Brain (tissue), 1 donor: Measurements from ENCODE around the gene THUMPD2.

DNA sequence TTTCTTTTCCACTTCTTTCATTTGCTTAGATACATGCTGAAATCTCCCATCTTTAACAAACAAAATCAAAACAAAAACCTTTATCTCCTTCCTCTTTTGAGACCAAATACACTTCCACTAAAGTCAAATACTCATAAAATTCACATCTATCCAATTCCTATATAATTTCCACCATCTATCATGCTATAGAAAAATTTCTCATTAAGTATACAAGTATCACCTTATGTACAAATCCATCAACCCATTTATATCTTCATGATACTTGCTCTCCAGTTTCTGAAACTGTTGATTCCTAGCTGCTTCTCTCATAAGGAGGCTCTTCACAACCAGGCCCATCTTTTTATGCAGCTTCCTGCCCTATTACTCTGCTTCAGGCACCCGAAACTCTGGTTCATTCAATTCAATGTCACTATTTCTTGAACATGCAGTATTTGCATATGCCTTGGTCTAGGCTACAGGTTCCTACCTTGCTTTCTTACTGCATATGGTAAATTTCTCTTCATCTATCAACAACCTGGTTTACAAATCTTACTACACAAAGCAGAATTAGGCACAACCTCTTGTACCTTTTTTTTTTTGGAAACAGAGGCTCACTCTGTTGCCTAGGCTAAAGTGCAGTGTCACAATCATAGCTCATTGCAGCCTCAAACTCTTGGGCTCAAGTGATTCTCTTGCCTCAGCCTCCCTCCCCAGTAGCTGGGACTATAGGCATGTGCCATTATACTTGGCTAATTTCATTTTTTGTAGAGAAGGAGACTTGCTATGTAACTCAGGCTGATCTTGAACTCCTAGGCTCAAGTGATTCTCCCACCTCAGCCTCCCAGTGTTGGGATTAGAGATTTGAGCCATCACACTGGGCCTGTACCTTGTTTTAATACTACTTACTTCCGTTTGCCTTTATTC lies 125.6 kb upstream of the SOS1 start:
- RRBS, result no CpG with 5 or more reads among the region's 2 CpGs

GRCh38 chr2:39265921-39266803 lies 145.3 kb upstream of the SOS1 start:
- RRBS, result no CpG with 5 or more reads among the region's 4 CpGs

DNA sequence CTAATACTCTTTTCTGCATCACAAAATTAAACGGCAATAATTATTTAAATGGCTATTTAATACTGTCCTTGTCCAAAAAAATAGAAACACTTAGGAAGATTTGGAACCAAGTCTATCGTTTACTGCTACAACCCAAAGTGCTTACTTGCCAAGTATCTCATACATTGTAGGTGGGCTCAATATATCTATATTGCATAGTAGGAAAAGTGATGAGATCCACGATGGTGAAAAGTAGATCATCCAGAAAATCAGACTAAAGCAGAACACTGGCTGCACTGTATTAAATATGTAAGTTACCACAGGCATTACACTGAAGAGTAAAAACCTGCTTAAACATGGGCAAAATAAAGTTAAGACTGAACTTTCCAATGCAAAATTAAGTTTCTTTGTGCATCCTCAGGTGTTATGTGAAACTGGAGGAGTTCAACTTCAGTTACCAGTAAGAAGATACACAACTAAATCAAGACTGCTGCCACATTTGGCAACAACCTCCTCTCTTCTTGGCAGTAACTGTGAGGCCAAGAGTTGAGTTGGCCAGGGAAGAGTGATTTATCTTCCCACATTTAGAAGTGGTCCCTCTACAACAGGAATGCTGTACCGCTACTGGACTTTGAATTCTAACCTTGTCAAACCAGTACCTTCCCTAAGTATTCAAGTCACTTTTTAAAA lies 1.4 kb downstream of the MAP4K3 start:
- RRBS, result no CpG with 5 or more reads among the region's 4 CpGs

GRCh38 chr2:39482434-39482851 lies 45.4 kb upstream of the MAP4K3 start:
- RRBS, result no CpG with 5 or more reads among the region's 5 CpGs

DNA sequence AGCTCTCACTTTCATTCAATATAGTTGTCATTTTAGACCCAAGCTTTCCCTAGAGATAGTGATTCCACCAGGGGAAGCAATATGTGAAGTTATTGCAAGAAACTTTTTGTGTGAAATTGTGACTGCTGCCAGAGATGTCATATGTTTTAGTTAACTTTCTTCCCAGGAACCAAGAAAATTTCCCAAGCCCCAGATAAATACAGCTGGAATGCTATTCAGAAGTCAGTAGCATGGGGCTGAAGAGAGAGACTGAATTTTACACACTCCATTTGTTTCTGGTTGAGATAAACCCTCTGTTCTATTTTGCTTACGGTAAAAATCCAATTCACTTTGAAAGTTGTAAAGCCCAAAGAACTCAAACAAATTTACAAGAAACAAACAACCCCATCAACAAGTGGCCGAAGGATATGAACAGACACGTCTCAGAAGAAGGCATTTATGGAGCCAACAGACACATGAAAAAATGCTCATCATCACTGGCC lies 60.4 kb upstream of the MAP4K3 start:
- RRBS, result no CpG with 5 or more reads among the region's 3 CpGs

- RRBS, result no CpG with 5 or more reads among the region's 10 CpGs
Measured at GRCh38 chr2:39737600-39738208, 41.4 kb downstream of the THUMPD2 start.

- RRBS, result no CpG with 5 or more reads among the region's 59 CpGs
Measured at GRCh38 chr2:39778516-39779456, at the start of gene THUMPD2. Gene THUMPD2 (minus strand): TSS chr2:39779258.

- RRBS, result no CpG with 5 or more reads among the region's 3 CpGs
Measured at GRCh38 chr2:40231547-40232032, 220.3 kb downstream of the SLC8A1 start.

DNA sequence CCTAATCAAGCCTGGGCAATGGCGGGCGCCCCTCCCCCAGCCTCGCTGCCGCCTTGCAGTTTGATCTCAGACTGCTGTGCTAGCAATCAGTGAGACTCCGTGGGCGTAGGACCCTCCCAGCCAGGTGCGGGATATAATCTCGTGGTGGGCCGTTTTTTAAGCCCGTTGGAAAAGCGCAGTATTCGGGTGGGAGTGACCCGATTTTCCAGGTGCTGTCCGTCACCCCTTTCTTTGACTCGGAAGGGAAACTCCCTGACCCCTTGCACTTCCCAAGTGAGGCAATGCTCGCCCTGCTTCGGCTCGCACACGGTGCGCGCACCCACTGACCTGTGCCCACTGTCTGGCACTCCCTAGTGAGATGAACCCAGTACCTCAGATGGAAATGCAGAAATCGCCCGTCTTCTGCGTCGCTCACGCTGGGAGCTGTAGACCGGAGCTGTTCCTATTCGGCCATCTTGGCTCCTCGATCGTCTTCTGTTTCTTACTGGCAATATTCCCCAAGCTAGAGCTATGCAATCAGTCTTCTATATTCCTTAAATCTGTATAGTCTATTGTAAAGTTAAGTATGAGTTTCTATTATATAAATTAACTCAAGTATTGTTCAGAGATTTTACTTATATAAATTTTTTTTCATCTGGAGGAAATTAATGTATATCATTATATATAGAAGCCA lies 213.6 kb downstream of the SLC8A1 start:
- RRBS, result no CpG with 5 or more reads among the region's 30 CpGs

- RRBS, result no CpG with 5 or more reads among the region's 4 CpGs
Measured at GRCh38 chr2:40371518-40372015, 80.3 kb downstream of the SLC8A1 start.

- RRBS, result no CpG with 5 or more reads among the region's 12 CpGs
Measured at GRCh38 chr2:40429127-40430199, 22.4 kb downstream of the SLC8A1 start.

DNA sequence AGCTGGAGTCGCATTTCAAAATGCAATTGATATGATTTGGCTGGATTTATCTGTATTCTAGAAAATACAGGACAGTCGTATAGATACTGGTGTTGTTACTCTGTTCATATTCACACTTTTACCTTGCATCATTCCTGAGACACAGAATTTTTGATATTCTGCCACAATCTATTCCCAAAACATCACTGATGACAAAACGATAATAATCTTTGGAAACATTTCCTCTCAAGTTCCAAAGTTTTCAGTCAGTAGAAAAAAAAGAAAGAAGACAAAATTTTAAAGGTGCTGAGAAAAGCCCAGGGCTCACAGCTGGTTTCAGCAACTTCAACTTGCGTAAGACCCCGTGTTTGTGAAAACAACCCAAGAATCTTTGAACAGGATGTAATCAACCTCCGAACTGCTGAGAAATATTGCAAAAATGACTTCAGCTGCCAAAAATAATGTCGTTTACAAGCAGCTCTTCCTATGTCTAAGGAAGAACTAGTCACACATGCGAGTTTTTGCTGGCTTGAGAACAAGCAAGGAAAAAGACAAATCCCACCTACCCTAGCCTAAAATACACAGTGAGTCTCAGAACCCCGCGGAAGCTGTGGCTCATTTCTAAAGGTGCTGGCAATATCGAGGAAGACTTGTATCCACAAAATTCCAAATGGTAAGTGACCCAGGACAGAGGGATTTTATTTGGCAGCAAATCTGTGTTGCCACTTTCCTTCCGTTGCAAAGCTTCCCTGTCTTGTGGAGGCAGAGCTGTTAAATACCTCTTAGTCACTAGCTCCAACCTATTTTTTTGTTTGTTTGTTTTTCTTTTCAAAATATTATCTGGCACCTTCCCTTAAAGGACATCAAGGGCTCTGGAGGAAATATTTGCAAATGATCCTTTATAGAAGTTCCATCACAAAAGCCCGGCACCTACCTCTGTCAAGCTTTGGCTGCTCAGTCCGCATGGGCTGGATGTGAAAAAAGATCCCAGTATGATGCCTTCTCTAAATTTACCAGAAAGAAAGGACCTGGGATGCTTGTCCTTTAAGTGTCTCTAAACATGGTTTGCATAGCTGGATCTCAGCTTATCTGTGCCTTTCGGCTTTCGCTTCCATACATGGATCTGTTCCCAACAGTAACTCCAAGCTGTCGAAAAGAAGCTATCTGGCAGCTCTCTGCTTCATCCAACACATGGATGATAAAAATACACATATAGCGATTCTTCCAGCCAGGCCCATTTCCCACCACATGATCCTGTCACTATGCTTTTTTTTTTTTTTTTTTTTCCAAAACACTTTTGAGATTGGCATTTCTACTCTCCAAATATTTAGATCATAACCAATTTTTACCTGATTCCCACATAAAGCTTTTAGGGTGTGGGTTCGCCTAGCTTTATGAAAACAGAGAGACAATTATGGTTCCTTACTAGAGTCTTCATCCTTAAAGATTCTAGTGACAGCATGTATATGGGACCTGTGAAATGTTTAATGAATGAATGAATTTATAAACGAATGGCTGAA lies 60.1 kb upstream of the SLC8A1 start:
- RRBS, result no CpG with 5 or more reads among the region's 20 CpGs

- RRBS, result no CpG with 5 or more reads among the region's 3 CpGs
Measured at GRCh38 chr2:41294269-41294662, 753.6 kb upstream of the PKDCC start.

DNA sequence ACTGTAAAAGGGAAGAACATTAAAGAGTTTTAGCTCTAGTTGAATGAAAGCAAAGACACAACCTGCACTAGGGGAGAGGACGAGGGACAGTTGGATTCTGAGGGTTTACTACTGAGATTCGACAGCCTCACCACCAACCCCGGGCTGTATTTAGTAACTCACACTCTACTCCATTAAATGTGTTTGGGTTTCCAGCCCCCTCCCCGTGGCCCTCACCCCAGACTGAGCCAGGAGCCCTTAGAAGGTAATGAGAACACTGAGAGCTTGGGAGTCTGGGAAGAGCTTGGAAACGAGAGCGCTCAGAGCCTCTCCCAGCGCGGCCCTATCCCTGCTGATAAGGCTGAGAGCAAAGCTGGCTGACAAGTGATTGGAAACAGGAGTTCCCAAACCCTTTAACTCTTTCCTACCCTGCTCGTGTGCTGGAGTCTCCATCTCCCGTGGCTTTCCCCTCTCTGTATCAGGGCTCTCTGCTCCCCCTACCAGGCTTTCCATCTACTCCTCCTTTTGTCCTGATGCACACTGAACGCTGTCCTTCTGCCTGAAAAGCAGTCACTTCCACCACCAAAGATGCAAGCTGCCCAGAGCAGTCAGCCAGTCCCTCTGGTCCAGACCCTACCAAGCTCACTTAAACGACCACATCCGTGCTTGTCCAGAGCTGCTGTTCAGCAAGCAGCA lies 100.1 kb upstream of the PKDCC start:
- RRBS, result no CpG with 5 or more reads among the region's 13 CpGs

DNA sequence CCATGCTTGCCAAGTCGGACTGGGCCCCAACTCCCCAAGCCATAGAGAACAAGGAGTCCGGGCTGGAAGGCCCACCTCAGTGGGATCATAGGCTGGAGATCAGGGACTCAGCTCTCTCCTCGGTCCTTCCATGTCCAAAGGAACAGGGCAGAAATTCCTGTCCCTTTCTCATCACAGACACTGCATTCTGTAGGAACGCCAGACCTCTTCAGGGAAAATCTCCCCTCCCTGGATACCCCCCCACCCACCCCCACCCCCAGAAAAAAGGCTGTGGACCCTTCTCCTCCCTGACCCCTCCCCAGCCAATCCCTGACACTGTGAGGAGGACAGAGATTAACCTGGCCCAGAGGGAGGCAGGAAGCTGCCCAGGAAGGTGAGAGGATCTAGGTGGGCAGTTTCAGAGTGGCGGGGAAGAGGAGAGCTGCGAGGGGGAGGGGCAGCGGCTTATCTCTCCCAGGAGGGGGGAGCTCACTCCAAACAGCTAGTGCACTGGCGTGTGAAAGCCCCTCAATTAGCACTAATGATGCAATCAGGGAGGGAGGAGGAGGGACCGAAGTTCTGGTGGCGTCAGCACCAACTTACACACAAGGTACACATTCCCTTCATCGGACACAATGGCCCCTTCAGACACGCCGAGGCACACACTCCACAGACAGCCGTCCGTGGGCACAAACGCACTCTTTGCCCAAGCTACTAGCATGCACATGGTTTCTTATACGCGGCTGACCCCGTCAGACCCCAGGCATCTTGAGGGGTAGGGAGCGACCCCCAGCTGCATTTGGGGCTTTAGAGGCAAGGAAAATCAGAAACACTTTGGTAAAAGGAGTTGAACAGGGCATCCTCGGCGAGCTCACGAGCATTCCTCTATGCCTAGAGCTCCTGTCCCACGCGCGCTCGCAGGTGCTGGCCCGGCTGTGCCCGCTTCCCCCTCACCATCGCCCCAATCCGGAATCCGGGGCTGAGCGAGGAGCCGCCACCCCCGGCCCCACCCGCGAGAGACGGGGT lies 1.1 kb upstream of the PKDCC start:
- RRBS, result 2% methylated on average over 7 of the region's 38 CpGs

DNA sequence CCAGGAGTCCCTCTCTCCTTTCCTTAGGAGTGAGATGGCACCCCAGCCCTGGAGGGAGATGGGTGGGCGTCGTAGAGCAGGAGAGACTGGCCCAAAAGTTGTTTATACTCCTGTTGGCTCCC lies 2.0 kb downstream of the PKDCC start:
- RRBS, result no CpG with 5 or more reads among the region's 2 CpGs

DNA sequence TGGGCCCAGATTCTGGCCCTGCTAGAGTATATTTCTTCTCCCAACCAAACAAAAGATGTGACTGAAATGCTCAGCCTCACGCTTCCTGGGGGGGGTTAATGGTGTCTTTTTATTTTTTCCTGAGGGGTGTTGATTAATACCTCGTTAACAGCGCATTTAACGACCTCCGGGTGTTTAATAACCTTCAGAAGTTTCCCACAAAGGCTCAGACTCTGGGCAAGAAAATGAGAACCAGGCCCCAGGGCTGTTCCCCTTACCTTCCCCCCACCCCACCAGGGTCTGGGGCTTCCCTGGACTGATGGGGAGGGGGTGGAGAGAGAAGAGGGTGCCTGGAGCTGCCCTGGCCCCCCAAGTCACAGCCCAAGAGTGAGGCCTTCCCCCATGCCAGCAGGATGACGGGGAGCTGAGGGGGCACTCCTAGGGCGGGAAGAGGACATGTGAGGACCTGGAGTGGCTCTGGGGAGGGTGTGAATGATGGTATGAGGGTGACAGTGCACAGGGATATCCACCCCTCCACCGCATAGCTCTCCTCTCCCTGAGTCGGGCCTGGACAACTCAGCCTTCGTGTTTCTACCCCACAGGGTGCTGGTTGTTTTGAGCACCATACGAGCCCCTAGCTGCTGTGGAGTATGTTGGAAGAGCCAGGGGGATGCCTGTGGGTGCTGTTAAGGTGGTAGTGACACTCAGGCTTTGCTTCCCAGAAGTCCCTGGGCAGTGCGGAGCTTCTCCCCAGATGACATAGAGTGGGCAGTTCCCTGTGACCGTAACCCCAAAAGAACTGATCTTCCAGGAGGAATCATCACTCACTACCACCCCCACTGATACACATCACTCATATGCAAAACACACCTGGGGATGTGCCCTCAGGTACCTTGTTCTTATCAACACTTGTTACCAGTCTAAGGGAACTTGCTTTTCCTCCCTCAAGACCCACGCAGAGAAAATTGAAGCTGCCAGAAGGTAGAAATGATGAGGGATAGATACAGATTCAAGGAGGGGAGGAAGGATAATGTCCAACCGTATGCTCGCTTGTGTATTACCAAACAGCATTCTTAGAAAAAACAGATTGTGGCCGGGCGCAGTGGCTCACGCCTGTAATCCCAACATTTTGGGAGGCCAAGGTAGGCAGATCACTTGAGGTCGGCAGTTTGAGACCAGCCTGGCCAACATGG lies 4.0 kb downstream of the PKDCC start:
- RRBS, result no CpG with 5 or more reads among the region's 20 CpGs

GRCh38 chr2:42091960-42092785 lies 44.4 kb downstream of the PKDCC start:
- RRBS, result no CpG with 5 or more reads among the region's 9 CpGs

- RRBS, result no CpG with 5 or more reads among the region's 4 CpGs
Measured at GRCh38 chr2:42129105-42129867, 39.9 kb upstream of the EML4 start.

DNA sequence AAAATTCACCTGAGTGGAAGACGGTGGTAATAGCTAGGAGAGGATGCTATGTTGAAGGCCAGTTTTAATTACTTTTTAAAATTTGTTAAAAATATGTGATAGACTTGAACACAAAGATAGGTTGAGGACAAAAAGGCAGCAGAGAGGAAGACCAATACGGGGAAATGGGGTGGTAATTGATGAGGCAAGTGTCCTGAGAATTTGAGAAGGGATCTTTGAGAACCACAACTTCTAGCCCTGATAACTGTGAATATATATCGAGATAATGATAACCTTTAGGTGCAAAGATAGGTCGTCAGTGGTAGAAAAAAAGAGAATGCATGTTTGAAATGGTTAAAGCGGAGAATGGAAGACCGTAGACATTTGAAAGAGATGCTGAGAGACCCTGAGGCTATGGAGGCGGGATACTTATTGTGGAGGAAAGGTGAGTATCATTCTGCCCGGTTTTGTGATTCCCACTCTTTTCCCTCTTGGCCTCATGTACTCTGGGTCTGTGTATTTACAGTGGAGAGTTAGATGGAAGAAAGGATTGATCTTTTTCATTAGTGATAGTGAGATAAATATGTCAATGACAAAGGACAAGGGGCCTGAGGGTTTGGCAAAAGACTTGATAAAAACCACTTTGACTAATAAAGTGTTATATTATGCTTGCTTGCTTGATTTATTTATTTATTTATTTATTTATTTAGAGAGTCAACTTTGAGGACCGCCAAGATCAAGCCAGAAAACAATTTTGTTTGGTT lies 78.0 kb downstream of the EML4 start:
- RRBS, result no CpG with 5 or more reads among the region's 9 CpGs